Metastatic Liver Carcinoma in the Adrenal Gland (tissue), 2 donors: Measurements from ENCODE around the genes HOXB3 and HOXB8.

DNA sequence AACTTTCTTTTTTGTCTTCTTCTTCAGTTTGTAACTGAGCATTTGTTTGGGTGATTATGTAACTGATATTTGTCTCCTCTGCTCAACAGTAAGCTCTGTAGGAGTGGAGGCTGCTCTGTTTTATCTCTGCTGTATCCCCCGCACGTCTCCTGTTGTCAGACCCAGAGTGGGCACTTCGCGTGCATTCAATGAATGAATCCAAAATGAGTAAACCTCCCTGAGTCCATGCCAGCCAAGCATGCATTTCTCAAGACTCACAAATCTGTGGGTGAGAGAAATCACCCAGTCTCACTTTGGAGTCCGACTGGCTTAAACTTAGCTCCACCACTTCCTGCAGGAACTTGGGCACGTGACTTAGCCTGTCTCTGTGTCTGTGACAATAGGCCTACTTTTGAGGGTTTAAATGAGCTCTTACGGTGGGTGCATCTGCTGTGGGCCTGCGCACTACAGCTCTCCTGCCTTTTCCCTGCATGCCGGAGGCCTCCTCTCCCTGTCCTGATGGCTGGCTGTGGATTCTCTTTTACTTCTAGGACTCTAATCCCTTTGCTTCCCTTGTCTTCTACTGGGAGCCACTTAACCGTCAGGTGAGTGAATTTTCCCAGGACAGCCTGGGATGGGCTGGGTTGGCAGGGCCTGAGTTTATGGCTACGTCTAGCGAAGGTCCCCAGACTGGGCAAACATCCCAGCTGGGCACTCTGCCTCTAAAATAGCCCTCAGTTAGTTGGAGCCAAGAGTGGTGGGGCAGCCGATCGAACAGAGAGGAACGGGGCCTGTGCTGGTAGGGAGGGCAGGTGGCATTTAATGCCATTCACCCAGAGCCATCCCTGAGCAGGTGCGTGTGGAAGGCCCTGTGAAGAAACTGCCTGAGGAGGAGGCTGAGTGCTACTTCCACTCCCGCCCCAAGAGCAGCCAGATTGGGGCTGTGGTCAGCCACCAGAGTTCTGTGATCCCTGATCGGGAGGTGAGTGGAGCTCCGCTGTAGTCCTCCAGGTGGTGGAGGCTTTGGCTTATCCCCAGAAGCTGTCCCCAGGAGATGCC is 4.0 kb downstream of the PNPO start:
- PRO-cap, 2 experiments = peak in 1 of 2 experiments; most common plus-strand start position 730 of the sequence (in 1)

DNA sequence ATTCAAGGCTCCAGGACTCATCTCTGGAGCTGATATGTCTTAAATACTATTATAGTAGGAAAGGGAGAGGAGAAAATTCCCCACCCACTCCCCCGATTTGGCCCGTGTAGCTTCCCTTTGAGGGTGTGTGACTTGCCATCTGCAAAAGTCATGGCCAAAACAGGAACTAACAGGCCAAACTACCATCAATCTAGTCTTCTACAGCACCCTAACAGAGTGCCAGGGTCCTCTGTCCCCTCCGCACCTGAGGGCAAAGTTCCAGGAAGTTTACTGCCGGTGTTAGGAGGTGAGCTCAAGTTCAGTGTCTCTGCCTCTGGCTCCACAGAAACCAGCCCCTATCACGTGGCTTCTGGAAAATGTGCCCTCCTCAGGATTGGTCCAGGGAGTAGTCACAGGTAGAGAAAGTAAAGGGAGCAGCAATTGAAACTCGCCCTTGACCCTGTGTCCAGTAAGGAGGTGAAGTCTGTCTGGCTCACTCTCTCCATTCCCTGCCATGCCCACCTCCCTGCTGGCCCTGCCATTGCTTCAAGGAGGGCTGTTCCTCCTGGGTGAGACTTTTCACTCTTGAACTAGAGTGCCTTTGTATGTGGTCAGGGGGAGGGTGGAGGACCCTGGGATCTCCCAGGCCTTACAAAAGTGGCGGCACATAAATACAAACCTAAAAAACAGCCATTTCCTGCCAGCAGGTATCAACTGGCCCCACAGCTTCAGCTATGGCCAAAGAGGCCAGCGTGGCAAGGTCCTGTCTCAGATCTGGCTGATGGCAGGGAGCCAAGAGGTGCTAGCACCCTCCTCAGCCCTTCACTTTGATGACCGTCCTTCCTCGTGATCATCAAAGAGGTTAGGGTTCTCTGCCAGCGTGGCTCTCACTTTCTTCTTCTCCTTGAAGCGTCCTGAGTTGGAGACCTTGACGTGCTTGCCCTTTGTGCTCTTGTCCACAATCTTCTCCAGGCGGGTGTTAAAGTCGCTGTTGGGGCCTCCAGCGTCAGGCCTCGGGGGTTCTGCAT is 5.3 kb downstream of the PRR15L start:
- PRO-cap, 2 experiments = peak in 2 of 2 experiments; most common plus-strand start position 384 of the sequence (in 1); most common minus-strand start position 323 of the sequence (in 2)

- PRO-cap, 2 experiments = peak in 2 of 2 experiments; most common plus-strand start chr17:47966404 (in 2); most common minus-strand start chr17:47966355 (in 2)
Measured at GRCh38 chr17:47965988-47966676, 4.8 kb upstream of the CDK5RAP3 start.

DNA sequence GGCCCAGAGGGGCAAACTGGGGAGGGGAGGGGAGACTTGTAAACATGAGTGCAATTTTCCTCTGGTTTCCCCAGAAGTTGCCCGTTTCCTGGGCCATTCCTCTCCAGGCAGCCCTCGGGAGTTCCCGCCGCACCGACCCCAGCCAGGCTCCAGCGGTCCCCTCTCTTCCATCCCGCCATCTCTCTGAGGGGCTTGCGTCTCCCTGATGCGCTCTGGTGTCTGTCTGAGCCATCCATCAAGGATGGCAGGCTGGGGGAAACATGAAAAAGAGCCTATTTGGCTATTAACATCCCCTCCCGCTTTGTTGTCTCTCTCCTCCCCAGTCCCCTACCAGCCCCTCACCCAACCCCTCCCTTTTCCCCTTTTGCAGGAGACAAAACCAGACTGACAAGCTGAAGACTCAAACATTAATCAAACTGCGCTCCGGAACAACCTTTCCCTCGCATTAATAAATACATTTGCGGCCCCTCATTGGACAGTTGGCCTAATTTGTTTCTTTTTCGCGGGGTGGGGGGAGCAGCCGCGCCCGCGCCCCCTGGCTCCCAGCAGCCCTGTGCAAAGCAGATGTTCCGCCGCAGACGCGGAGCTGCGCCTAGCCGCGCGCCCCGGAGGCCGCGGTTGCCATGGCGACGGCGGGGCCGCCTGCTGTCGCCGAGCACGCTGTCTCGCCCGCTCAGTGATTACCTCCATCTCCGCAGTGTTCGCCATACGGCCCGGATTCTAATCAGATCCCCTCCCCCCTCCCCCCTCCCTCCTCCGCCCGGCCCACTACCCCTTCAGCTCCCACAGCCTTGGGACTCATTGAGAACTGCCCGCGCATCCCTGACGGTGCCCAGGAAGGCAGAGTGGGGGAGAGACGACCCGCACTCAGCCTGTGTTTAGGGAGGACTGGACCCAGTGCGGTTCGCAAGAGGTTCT is 25.6 kb downstream of the COPZ2 start:
- PRO-cap, 2 experiments = no peak in any of the 2 experiments

DNA sequence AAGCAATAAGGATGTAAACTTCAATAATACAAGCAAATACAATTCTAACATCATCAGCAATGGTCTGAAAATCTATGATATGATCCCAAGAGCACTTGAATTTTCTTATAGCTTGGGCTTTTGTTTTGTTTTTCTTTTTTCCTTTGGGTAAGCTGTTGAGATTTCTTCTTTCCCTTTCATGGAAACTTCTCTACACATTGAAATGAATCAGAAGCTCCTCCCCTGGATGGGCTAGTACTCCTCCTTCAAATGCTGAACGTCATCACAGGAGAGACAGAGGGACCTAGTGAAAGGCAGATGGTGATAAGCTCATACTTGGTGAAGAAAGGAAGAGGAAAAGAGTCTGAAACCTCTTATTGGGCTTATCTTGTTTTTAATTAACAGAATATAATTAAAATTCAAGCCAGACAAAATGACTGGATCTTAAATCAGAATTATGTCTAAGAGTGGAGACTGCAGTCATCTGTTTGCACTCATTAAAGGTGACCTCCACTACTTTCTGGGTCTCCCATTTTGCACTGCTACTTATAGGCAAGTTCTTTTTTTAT is 147.3 kb downstream of the SNX11 start:
- PRO-cap, 2 experiments = no peak in any of the 2 experiments

DNA sequence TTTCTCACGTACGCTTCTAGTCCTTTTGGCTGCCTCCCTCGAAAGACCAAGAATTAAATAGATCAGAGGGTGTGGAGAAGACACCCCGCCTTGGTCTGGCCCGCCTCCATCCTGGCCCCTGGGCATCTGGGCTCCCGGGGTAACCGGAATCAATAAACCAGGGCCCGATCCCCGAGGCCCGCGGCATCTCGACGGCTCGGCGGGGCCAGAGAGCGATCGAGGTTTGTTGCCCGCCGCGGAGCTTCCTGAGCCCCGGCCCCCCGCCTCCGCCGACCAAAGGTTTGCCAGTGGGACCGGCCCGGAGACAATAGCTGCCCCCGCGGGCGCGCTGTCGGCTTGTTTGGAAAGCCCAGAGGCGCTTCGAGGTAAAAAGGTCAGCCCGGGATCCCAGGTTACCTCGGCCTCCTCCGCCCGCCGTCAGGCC is 3.9 kb downstream of the HOXB1 start:
- PRO-cap, 2 experiments = no peak in any of the 2 experiments

DNA sequence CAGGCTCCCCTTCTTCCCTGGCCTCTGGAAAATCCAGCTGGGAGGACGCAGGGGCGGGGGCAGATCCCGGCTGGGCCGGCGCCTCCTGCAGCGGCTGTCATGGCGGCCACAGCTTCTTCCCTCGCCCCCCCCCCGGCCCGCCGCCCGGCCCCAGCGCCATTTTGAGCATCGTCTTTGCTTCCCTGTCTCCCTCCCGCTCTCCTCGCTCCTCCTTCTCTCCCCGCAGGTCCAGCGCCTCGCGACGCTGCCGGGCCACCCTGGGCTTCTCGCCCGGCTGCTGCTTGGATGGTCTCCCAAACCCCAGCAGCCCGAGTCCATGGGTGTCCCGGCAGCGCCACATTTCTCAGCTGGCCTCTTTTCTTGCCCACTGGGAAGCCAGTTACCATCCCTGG is 3.2 kb downstream of the HOXB2 start:
- PRO-cap, 2 experiments = no peak in any of the 2 experiments

GRCh38 chr17:48547629-48549111 is 3.3 kb upstream of the HOXB2 start:
- PRO-cap, 2 experiments = no peak in any of the 2 experiments

DNA sequence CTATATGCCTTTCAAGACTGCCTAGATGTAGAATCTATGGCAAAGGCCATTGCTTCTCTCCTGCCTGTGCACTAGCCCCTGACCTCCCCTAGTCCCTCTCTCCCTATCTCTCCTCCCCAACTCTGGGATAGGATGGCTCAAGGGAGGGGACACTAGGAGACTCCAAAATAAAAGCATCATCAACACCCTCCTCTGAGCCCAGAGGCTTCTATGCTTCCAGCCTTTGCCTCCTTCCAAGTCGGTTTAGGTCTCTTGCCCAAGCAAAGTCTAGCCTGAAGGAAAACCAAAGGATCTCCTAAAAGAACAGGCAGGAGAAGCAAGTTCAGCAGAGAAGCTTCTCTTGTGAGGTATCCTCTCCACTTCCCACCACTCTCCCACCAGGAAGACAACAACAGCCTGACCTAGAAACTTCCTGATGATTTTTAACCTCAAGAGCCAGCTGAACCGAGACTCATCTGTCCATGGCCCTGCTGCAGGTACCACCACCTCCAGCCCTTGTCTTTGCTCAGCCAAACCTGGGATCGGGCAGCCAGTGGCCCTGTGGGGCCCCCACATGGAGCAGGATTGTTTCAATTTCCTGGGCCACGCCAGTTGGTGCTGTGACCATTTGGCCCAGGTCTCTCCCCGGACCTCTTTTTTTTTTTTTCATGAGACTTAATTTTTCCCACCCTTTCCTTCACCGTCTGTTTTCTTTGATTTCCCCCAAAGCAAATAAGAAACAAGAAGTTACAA is 8.1 kb upstream of the HOXB2 start:
- PRO-cap, 2 experiments = no peak in any of the 2 experiments

DNA sequence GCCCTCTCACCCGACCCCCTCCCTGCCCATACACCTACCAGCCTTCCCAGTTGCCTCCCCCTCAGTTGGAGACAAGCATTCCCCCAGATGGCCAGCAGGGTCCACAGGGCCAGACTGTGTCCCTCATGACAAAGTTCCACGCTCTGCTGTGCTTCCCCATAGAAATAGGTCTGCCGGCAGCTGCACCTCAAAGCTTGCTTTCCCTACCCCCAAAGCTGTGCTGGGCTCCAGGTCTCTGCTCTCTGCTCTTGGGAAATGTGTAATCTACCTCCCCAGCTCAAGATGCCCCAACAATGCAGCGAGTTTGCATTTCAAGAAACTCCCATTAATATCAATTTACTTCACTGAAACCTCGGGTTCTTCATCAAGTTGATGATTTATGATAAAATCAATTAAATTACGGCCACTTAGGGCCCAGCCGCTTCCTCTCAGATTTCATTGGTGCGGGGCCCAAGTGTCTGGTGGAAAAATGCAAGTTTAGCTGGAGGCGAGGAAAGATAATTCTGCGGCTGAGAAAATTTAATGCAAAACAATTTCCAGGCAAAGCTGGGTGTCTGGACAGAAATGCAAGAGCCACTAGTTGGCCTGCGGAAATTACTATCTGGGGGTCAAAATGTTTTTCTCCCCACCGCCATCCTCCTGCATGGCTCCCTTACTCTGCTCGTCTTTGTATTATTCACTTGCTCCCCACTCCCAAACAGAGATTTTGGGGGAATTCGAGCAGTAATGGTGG is 15.7 kb downstream of the HOXB4 start:
- PRO-cap, 2 experiments = no peak in any of the 2 experiments

GRCh38 chr17:48563034-48563870 is 14.9 kb downstream of the HOXB4 start:
- PRO-cap, 2 experiments = no peak in any of the 2 experiments

- PRO-cap, 2 experiments = no peak in any of the 2 experiments
Measured at GRCh38 chr17:48586294-48586764, 3.7 kb downstream of the HOXB3 start.

DNA sequence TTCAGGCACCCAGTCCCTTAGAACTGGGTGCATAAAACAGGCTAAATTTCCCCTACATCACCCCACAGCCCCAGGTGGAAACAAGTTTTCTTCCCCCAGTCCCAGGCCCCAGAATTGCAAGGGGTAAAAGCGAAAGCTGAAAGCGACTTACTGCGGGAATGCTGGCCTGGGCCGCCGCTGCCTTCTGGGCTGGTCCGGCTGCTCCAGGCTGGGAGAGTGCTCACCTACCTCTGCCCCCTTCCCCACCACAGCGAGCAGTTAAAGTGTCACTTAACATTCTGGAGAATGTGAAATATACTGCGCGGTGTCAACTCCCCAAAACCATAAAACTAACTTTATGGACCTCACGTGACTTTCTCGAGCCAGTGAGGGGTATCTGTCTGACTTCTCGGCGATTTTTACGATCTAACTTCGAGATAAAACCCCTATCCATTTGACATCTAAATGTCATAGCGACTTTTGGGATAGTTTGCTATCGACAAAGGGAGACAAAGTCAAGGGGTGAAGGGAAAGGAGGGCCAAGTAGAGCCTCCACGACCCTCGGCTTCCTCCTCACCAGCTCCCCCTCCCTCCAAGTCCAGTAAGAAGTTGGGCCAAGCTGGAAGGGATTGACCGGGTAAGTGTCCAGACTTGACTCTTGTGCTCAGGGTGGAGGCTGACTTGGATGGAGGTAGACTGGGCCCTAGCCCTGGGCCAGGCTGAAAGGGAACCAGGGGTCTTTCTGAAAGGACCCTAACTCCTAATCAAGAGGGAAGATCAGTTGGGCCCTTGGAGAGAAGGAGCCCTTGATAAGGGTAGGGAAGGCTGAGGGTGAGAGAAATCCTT is at the start of gene HOXB3:
HOXB3 (minus strand) TSS at position 268 of the 825 bp plus-strand sequence.
- PRO-cap, 2 experiments = no peak in any of the 2 experiments

- PRO-cap, 2 experiments = no peak in any of the 2 experiments
Measured at GRCh38 chr17:48594238-48594597, 639 bp upstream of the HOXB5 start.

DNA sequence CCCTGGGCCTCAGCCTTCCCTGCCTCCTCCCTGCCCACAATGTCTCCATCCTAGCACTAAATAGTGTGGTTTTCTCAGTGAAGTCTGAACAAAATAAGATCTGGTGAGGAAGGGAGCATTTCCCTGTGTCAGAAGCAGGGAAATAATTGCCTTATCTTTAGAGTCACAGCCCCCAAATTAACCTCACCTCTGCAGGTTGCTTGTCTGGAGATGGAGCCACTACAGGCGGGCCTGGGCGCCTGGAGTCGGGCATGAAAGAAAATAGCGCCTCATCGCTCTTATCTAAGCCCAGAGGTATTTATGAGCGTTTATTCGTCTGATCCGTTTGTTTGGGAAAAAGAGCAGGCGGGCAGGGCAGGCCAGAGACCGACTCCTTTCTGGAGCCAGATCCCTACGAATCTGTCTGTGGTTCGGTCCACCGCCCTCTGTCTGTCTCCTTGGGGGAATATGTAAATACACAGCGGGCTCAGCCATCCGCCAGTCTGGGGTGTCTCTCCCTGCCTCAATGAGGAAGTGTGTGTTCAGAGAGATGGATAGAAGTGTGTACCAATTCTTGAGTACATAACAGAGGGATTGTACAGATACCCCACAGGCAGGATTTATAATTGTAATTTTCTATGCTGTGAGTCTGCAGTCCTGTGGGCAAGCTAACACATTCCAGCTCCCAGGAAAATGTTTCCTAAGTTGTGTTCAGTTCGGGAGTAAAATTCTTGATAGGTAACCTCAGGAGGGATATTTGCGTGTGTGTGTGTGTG is 4.4 kb downstream of the HOXB6 start:
- PRO-cap, 2 experiments = no peak in any of the 2 experiments

DNA sequence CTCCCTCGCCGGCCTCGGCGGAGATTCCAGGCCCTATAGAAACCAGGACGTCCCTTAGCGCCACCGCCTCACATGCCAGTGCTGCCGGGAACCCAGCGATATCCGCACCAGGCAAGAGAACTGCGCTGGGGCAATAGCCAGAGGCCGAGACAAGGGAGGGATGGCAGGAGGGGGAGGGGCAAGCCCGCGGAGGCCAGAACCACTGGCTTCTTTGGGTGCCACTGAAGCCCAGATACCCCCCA is 929 bp downstream of the HOXB6 start:
- PRO-cap, 2 experiments = no peak in any of the 2 experiments

GRCh38 chr17:48615014-48615369 is at the start of gene HOXB8:
Gene HOXB8, minus strand, starts transcription at chr17:48615292.
- PRO-cap, 2 experiments = no peak in any of the 2 experiments

GRCh38 chr17:48871559-48872035 is 21.0 kb upstream of the ATP5MC1 start:
- PRO-cap, 2 experiments = peak in 2 of 2 experiments; most common plus-strand start chr17:48871918 (in 1); most common minus-strand start chr17:48871713 (in 2)

- PRO-cap, 2 experiments = no peak in any of the 2 experiments
Measured at GRCh38 chr17:48915649-48916321, 7.6 kb downstream of the UBE2Z start.

GRCh38 chr17:48972313-48972912 is 4.0 kb upstream of the GIP start:
- PRO-cap, 2 experiments = peak in 1 of 2 experiments; most common plus-strand start chr17:48972562 (in 1)